ENCODE results near the gene NUAK1.

- PRO-cap, result no peak
Measured at GRCh38 chr12:102463597-102464152, 16.7 kb downstream of the IGF1 start.

DNA sequence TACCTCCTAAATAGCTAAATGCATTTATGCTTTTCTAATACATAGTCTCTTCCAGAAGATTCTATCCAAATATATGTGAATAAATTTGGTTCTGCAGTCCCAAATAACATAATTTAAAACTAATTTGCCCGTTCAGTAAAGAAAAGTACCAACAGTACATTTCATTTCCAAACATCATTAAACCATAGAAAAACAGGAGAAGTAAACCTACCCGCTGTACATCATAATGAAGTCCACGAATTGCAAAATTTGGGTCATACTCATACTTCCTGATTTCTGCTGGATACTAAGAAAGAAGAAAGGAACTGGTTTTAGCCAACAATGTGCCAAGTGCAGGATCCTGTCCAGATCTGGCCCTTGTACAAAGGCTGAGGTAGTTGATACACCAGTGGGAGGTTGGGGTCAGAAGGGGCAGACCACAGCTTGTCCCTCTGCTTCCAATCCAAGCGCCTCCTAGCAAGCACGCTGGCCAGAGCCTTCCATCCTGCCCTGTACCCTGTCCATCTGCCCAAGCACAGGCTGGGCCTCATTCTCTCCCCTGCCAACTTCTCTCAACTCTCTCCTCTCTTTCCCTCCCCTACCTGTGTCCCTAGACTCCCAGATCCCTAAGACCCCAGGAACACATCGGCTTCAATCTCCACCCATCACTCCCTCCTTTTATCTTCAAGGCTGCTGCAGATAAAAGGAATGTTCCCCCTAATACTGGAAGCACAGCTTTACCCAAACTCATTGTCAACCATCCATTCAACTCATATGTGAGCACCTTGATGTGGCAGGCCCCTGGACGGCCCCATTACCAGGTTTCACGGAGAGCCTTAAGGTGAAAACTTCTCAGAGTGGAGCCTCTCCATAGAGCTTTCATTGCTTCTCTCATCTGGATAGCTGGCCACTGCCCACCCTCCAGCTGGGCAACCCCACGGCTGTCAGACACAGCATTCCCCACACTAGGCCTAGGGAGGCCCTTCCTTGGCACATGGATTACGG is 34.1 kb downstream of the NT5DC3 start:
- PRO-cap, result no peak

GRCh38 chr12:103840190-103841149 is 564 bp downstream of the NT5DC3 start:
- PRO-cap, result bidirectional peak, plus-strand start at chr12:103841025, minus-strand start at chr12:103840836

DNA sequence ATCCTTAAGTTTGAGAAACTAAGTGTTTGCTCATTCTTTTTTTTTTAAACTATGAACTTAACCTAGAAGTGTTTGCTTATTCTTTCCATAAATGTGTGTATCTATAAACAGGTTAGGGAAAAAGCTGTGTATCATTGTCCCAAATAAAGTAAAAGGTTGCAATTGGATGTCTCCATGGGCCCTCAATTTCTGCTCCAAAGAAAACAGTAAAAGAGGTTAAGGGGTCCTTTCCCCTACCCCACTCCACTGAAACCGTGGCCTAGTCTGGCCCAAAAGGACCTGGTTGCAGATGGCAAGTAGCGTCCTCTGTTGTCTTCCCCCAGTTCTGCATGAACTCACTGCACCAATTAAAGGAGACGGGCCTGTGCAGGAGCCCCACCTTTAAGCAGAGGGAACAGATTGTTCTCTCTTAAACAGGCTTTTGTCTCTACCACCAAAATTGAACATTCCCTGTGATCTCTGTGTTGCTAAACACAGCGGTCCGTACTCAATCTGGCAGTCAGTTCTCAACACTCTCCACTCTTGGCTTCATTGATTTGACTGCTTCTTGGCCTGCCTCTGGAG is 7.7 kb upstream of the NT5DC3 start:
- PRO-cap, result no peak

DNA sequence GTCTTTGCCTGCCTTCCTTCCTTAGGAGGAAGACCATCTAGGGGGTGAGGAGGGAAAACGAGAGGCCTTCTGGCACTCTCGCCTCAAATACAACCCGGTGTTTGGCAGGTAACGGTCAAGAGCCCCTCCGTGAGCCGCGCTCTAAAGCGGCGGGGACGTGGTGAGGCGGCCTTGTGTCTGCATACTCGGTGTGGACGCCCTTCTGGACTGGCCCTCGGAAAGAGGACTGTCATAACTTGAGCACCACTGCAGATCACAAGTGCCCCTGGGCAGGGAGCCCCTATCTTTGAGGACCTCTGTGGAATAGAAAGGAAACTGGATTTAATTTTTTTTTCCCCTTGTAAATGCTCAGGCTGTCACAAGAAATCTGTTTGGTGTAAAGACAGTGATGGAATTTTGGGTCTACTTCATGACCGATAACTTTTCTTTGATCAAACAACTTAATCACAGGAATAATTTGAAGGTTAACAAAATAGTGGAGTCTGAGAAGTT is 828 bp downstream of the HCFC2 start:
- PRO-cap, result no peak

DNA sequence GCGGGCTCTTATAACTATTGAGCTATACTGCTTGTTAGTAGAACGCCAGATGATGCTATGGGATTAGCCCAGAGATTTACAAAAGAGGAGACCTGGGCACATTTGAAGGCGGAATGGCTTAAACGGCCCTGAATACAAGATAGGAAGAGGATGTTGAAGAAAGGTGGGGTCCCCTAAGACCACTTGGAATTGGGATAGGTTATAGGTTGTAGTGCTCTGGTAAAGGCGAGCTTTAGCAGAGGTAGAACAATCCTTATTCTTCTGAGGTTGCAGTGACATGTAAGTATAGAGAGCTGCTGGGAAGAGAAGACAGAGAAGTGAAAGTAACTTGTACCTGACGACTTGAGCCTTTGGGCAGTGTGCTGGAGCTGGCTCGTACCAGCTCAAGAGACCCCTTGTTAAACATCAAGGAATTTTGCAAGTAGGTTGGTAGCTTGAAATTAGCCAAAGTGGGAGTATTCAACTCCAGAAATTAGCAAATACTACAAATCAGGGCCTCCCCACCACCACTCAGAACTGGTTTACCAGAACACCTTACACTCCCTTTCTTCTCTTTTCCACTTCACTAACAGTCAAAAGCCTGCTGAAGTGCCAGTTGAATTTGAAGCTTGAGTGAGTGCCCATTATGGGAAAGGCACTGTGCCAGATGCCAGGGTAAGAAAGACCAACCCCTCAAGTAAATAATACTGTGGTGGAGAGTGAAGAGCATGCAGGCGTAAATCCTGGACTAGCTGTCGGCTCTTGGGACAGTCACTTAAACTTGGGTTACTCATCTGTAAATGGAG is 27.3 kb upstream of the EID3 start:
- PRO-cap, result bidirectional peak, plus-strand start at position 333 of the sequence, minus-strand start at position 319 of the sequence; bidirectional peak, plus-strand start at position 683 of the sequence, minus-strand start at position 570 of the sequence

DNA sequence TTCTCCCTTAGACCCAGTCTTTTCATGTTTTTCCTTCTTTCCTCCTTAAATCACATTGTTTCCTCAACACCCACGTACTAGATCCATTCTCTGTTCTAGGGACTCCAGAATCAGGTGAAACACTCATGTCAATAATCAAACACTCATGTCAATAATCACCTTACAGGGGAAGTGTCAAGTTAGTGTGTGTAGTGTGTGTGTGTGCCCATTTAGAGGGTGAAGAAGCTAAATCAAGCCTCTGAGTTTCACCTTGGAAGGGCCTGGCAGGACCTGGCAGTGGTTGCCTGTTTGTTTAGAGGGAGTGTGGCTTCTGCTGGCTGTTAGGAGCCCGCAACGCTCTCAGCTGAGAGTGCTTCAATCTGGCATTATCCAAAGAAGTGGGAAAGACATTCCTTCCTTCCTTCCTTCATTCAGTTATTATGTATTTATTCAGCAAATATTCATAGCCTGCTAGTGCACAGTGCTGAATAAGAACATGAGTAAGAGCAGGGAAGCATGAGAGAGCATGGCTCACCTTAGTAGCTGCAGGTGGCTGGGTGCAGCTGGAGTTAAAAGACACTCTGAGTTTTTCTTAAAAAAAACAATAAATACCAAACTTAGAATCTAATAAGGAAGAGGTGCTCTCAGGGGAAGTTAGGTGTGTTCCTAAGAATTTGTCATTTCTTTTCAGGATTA is 17.6 kb upstream of the EID3 start:
- PRO-cap, result no peak

DNA sequence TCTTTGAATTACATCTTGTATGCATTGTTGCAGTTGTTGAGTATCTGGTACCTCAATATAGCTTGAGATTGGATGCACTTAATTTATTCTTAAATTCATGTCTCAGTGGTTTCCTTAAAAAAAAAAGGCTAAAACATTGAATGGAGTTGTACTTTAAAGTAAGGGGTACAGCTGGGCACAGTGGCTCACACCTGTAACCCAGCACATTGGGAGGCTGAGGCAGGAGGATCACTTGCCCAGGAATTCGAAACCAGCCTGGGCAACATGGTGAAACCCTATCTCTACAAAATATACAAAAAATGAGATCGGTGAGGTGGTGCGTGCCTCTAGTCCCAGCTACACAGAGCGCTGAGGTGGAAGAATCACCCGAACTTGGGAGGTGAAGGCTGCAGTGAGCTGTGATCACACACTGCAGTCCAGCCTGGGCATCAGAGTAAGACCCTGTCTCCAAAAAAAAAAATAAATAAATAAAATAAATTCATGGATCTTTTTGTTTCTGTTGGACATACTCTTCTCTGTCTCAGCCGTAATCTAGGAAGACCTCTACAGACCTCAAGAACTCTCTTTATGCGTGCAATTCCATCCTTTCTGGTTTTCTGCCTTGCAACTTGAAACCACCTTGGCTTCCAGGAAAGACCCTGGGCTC is 25.8 kb downstream of the EID3 start:
- PRO-cap, result no peak

- PRO-cap, result unidirectional peak, plus-strand start at chr12:104372298; unidirectional peak, plus-strand start at chr12:104372343
Measured at GRCh38 chr12:104372029-104372561, 68.6 kb downstream of the EID3 start.

GRCh38 chr12:104462839-104463350 is 6.1 kb downstream of the CHST11 start:
- PRO-cap, result no peak

DNA sequence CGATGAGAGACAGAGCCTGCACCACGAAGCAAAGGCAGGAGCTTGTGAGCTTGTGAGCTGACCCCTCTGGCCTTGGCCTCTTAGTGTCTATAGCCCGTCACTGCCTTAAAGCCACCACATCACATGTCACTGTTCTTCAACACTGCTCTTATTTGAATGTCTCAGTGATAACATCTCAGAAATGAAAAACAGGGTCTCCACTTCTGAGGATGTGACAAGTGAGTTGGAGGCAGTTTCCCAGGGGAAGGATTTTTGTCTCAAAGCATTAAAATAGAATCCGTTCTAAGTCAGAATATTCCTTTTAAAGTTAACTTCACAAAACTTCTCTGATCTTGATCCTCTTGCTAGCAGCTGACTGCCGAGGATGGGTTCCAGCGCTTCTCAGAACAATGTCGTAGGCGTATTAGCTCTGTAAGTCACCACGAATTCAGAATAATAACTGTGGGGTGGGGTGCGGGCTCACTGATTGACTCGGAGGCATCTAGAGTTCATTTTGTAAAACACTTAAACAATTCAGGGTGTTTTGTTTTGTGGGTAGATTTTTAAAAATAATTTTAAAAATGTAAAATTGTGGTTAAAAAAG is 37.6 kb downstream of the CHST11 start:
- PRO-cap, result no peak

GRCh38 chr12:104497397-104497911 is 40.7 kb downstream of the CHST11 start:
- PRO-cap, result no peak

GRCh38 chr12:104671013-104672223 is 214.7 kb downstream of the CHST11 start:
- PRO-cap, result no peak

DNA sequence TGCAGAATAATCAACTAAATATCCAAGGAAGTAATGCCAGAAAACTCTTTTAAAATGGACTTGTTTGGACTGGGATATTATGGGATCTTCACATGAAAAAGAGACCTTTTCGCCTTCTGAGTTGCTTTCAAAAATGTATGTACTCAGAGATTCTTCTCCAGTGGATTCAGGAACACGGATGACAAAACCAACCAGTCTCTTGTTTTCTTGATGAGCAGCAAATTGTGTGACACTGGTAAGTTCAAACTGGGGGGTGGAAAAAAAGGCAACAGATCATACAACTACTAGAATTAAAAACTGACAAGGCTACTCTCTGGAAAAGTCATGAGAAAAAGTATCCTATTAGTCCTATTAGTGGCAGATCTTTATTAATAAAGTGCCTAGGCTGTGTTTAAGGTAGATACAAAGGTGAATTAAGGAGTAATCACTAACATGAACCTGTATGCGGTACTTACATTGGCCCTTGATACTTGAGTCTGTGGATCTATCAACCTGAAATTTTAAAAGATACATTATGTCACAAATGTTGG is 59.1 kb downstream of the APPL2 start:
- PRO-cap, result no peak

- PRO-cap, result no peak
Measured at GRCh38 chr12:105233030-105234129, 2.6 kb downstream of the APPL2 start.

- PRO-cap, result no peak
Measured at GRCh38 chr12:105741629-105742192, 397.0 kb downstream of the NUAK1 start.

GRCh38 chr12:106138421-106139021 is at the start of gene NUAK1:
TSS of gene NUAK1 (minus strand) at chr12:106138954.
- PRO-cap, result no peak

- PRO-cap, result no peak
Measured at GRCh38 chr12:106141333-106141996, 2.7 kb upstream of the NUAK1 start.

DNA sequence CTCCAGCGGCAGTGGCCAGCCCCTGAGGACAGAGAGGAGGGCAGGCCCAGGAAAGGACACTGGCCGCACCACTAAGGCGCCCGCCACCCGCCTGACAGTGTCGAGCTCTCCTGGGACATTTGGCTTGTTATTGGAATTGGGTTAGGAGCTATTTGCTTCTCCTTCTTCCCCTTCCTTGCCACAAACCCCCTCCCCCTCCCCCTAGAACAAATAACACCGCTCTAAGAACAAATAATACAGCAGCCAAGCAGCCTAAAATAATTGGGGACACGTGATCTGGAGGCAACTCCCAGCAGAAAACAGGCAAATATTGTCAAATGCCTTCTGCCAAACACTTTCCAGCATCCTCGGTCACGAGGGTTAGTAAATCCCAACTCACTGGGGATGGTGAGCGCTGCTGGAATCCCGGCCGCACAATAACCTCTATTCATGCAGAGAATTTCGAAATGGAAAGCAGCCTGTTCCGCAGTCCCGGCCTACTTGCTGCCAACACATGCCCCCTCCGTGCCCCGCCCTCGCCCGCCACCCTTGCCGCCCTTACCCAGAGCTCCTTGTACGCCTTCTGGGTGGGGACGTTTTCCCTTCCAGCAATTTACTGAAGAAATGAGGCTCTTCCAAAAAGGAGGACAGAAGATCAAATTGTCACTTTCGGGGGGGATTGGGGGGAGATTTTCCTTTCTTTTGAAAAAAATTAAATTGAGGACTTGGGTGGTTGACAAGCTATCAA is 62.2 kb downstream of the RFX4 start:
- PRO-cap, result no peak

GRCh38 chr12:106773162-106773840 is 1.2 kb upstream of the RIC8B start:
- PRO-cap, result no peak

Data from REH cell (cell line).